Fibroblast of villous mesenchyme (primary cell): ENCODE measurements around a stretch of chr10.

GRCh38 chr10:128066816-128067314, 59.4 kb downstream of the MKI67 start:
- CAGE, long polyA plus RNA, result no peak

DNA sequence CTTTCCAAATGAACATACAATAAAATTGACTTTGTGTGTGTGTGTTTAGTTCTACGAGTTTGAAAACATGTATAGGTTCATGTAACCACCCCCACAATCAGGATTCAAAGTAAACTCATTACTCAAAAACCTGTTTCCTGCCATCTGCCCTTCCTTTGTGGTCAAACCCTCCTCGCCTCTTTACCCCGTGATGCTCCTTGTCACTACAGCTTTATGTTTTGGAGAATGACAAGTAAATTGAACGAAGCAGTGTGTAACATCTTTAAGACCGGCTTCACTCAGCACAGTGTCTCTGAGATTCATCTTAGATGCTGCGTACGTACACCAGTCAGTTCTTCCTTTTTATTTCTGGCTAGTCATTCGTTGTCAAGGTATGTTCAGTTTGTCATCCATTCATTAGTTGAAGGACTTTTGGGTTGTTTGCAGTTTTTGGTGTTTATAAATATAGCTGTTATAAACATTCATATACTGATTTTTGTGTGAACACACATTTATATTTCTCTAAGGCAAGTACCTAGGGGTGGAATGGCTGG, 54.7 kb upstream of the MKI67 start:
- CAGE, long polyA plus RNA, result no peak

- CAGE, long polyA plus RNA, result no peak
Measured at GRCh38 chr10:128220945-128221709, 94.9 kb upstream of the MKI67 start.

DNA sequence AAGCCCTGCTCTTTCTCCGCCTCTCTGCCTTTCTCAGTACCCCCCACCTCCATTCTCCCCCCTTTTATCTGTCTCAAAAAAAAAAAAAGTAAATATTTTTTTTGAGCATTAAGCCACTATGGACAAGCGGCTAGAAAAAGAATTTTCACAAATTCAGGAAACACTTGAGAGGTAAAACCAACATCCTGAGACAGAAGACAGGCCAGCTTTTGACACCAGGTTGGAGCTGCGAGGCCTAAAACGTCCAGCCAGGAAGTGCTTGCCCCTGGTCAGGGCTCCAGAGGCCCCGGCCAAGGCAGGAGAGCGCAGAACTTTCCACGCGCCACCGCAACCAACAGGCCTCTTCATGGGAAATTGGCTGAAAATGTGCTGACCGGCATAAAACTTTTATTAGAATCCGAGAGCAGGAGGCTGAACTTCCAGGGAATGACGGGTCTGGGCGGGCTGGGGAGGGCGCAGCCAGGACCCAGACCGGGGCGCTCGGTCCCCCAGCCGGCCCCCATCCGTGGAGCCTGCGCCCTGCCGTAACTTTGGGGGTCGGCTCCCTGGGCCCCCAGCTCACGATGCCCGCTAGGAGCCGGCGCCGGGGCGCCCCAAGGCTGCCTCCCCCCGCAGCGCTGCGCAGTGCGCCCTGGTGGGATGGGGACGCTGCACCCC, 413.9 kb upstream of the MKI67 start:
- CAGE, long polyA plus RNA, result no peak

- CAGE, long polyA plus RNA, result no peak
Measured at GRCh38 chr10:129036406-129036991, 430.5 kb upstream of the MGMT start.

- CAGE, long polyA plus RNA, result no peak
Measured at GRCh38 chr10:129464163-129464744, 2.8 kb upstream of the MGMT start.

- CAGE, long polyA plus RNA, result no peak
Measured at GRCh38 chr10:129624246-129624946, 157.4 kb downstream of the MGMT start.

DNA sequence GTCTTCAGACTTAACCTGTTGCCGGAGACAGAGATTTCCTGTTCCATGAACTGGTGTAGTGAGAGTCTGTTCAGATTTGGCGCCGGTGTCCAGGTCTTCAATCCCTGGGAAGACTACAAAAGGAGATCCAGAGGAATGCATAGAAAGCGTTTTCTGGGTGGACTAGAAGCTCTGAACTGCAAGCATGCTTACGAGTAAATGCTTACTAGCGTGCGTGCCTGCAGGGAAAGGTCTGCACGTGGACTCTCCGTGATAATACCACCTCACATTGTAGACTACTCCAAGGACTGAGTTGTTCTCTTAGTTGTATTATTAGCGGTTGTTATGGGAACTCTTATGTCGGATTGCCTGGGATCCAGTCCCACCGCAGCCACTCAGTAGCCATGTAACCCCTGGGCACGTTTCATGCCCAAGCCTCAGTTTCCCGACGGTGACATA, 958 bp downstream of the GLRX3 start:
- CAGE, long polyA plus RNA, result no peak

GRCh38 chr10:130213271-130213690, 77.1 kb downstream of the GLRX3 start:
- CAGE, long polyA plus RNA, result no peak

GRCh38 chr10:131139707-131139906, 171.9 kb downstream of the TCERG1L start:
- CAGE, long polyA plus RNA, result no peak

- CAGE, long polyA plus RNA, result no peak
Measured at GRCh38 chr10:131360115-131360355, 48.5 kb upstream of the TCERG1L start.

DNA sequence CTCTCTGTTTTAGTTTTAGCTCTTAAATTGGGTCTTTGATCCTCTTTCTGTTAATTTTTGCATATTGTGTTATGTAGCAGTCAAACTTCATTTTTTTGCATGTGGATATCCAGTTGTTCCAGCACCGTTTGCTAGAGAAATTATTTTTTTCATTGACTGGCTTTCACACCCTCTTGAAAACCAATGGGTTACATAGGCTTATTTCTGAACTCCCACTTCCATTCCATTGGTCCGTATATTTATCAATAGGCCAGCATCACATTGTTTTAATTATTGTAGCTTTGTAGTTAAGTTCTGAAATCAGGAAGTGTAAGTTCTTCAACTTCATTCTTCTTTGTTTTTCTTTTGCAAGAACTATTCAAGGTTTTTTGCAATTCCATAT, 274.2 kb upstream of the PPP2R2D start:
- CAGE, long polyA plus RNA, result no peak

DNA sequence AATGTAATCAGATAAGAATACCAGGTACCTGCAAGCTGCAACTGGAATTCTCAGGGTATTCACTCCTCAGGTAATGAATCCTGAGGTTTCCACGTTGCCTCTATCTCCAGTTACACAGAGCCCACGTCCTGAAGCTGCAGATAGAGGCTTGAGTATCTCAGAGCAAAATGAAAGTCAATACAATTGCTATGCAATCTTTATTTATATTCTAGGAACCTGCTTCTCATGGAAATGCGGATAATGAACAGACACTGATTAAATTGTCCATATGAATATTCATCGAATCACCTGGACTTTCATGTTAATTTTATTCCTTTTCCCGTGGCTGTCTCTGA, 95.6 kb upstream of the PPP2R2D start:
- CAGE, long polyA plus RNA, result no peak

GRCh38 chr10:131909795-131910422, 9.1 kb downstream of the PPP2R2D start:
- CAGE, long polyA plus RNA, result no peak

GRCh38 chr10:131910568-131910886, 9.7 kb downstream of the PPP2R2D start:
- CAGE, long polyA plus RNA, result no peak

DNA sequence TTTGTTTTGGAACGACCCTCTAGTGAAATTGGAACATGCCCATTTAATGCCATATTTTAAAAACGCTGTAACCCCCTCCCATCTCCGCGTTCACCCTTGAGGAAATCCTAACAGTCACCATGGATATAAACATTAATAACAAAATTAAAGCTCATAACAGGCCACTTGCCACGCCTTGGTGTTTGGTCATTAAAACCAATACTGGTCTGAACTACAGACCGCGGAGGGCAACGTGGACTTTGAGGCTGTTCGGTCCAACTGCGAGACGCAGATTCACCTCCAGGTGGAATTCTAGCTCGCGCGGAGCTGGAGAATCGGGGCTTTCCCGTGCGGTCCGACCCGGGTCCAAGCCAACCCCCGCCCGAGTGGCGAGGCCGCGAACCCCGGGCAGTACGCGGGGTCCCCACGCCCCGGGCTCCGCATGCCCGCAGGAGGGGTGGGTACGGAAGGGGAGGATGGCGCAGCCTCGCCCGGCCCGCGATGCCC, 504 bp downstream of the BNIP3 start:
- CAGE, long polyA plus RNA, result no peak

GRCh38 chr10:132229706-132230757, 43.3 kb downstream of the DPYSL4 start:
- CAGE, long polyA plus RNA, result no peak

- CAGE, long polyA plus RNA, result no peak
Measured at GRCh38 chr10:132347752-132348486, 15.9 kb downstream of the LRRC27 start.

DNA sequence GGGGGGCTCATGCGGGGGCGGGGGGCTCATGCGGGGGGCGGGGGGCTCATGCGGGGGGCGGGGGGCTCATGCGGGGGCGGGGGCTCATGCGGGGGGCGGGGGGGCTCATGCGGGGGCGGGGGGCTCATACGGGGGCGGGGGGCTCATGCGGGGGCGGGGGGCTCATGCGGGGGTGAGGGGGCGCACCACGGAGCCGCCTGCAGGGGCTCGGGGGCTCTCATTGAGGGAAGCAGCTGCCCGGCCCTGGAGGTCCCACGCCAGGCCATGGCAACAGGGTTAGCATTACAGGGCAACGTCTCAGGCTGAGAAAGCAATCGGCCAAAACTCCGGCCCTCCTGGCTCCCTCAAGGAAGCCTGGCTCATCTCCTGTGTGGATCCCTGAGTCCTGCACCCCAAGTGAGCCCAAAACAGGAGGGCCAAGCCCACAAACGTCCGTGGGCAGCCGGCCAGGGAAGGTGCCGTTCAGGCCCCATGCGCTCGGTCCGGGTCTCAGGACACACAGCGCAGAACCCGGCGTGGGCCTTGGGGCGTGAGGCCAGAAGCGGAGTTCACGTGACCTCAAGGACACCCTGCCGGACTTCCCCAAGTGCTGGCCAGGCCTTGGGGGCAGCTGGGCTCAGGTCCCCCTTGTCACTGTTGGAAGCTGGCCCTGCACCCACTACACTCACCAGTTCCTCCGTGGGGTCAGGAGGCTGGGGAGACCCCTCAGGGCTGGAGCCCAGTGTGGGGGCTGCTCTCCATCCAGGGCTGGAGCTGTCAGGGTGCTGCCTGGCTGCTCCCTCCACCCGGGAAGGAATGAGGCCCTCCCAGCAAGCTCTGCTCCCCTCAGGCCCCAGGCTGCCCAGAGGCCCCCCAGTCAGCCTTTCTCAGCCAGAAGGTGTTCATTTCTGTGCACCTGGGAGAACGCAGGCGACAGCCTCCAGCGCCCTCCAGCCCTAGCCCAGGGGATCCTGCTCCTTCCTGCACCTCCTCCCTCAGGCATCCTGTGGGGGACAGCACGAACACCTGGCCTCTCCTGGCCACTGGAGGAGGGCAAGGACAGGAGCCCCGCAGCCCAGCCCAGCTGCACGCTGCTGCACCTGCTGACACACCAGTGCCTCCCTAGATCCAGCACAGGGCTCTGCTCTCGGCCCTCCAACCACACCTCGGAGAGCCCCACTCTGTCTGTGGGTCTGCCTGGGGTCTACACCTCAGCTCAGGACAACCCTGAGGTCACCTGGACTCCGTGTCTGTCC, 7.9 kb upstream of the PWWP2B start:
- CAGE, long polyA plus RNA, result no peak

- CAGE, long polyA plus RNA, result no peak
Measured at GRCh38 chr10:132403637-132404125, 6.7 kb downstream of the PWWP2B start.